PFSK-1 (cell line): Measurements from ENCODE around the gene AKAP7.

- RRBS: 1% methylated on average over 44 of the region's 108 CpGs
Measured at GRCh38 chr6:131134833-131136141, at the start of gene AKAP7. AKAP7 (plus strand) TSS chr6:131135467.

- RRBS: no CpG with 5 or more reads among the region's 11 CpGs
Measured at GRCh38 chr6:131250094-131250827, 115.0 kb downstream of the AKAP7 start.

GRCh38 chr6:131281325-131282239, 146.3 kb downstream of the AKAP7 start:
- RRBS: 7% methylated on average over 3 of the region's 17 CpGs

DNA sequence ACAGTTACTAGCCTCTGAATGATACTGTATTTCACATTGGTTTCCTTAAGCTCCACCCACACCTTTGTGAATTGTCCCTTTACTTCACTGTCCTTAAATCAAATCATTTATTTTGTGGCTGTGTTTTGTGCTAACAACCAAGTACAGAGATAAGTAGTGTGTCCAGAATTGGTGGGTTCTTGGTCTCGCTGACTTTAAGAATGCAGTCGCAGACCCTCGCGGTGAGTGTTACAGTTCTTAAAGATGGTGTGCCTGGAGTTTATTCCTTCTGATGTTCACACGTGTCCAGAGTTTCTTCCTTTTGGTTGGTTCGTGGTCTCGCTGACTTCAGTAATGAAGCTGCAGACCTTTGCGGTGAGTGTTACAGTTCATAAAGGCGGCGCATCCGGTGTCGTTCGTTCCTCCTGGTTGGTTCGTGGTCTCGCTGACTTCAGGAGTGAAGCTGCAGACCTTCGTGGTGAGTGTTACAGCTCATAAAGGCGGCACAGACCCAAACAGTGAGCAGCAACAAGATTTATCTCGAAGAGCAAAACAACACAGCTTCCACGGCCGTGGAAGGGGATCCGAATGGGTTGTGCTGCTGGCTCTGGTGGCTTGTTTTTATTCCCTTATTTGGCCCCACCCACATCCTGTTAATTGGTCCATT, 48.4 kb upstream of the ARG1 start:
- RRBS: no CpG with 5 or more reads among the region's 21 CpGs

- RRBS: no CpG with 5 or more reads among the region's 4 CpGs
Measured at GRCh38 chr6:131552424-131553142, 20.4 kb upstream of the ARG1 start.

DNA sequence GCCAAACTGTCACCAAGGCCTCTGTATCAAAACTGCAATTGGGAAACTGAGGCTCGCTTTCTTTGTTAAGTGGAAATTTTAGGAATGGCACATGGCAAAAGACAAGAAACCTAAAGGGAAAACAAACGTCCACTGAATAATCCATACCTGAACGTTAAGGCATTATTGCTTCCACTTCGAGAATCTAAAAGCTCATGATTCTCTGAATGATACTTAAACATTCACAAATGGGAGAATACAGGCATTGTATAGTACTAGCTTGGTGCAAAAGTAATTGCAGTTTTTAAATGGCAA, 7.1 kb downstream of the ARG1 start:
- RRBS: no CpG with 5 or more reads among the region's 4 CpGs

GRCh38 chr6:131863487-131863759, 55.6 kb downstream of the ENPP1 start:
- RRBS: no CpG with 5 or more reads among the region's 5 CpGs

- RRBS: no CpG with 5 or more reads among the region's 3 CpGs
Measured at GRCh38 chr6:132132850-132133576, 181.8 kb upstream of the CCN2 start.

GRCh38 chr6:132333469-132334026, 67.7 kb downstream of the MOXD1 start:
- RRBS: no CpG with 5 or more reads among the region's 5 CpGs

GRCh38 chr6:132439690-132440251, 38.5 kb upstream of the MOXD1 start:
- RRBS: no CpG with 5 or more reads among the region's 5 CpGs

- RRBS: no CpG with 5 or more reads among the region's 5 CpGs
Measured at GRCh38 chr6:132672429-132672841, 13.5 kb upstream of the TAAR1 start.

DNA sequence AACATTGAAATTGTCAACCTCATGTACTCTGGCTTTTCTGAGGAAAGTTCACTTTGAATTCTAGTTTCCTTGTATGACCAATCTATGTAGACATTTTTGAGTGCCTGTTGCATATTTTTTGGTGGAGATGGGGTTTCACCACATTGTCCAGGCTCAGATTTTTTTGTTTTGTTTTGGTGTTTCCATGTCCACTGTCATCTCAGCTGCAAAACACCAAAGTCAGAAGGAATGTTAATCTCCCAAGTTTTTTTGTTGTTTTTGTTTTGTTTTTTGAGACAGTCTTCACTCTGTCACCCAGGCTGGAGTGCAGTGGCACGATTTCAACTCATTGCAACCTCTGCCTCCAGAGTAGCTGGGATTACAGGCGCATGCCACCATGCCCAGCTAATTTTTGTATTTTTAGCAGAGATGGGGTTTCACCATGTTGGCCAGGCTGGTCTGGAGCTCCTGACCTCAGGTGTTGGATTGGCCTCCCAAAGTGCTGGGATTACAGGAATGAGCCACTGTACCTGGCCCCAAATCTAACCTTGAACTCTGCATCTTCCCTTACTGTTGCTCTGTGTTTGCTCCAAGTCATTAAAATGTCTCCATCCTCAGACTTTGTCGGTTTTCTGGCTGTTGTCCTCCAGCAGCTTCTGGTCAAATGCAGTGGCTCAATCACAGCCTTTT, 4.4 kb downstream of the RPS12 start:
- RRBS: no CpG with 5 or more reads among the region's 3 CpGs

- RRBS: no CpG with 5 or more reads among the region's 10 CpGs
Measured at GRCh38 chr6:132819287-132820403, 5.3 kb downstream of the RPS12 start.

DNA sequence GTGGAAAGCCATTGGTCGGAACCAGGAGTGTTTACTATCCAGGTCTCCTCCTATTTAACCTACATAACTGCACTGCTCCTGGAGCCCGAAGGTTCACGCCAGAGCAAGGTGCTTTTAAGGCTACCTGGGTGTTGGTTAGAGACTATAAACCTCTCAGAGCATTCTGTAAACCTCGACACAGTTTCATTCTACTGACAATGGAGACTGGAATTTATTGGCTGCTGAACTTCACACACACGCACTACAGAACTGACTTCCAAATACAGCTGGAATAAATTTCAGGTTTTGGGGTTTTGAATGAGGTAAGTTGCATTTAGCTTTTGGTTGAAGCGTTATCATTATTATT, 128.8 kb downstream of the EYA4 start:
- RRBS: no CpG with 5 or more reads among the region's 6 CpGs

- RRBS: no CpG with 5 or more reads among the region's 13 CpGs
Measured at GRCh38 chr6:133569348-133569979, 319.4 kb upstream of the TCF21 start.

GRCh38 chr6:133988605-133989301, 35.7 kb downstream of the TBPL1 start:
- RRBS: no CpG with 5 or more reads among the region's 4 CpGs

DNA sequence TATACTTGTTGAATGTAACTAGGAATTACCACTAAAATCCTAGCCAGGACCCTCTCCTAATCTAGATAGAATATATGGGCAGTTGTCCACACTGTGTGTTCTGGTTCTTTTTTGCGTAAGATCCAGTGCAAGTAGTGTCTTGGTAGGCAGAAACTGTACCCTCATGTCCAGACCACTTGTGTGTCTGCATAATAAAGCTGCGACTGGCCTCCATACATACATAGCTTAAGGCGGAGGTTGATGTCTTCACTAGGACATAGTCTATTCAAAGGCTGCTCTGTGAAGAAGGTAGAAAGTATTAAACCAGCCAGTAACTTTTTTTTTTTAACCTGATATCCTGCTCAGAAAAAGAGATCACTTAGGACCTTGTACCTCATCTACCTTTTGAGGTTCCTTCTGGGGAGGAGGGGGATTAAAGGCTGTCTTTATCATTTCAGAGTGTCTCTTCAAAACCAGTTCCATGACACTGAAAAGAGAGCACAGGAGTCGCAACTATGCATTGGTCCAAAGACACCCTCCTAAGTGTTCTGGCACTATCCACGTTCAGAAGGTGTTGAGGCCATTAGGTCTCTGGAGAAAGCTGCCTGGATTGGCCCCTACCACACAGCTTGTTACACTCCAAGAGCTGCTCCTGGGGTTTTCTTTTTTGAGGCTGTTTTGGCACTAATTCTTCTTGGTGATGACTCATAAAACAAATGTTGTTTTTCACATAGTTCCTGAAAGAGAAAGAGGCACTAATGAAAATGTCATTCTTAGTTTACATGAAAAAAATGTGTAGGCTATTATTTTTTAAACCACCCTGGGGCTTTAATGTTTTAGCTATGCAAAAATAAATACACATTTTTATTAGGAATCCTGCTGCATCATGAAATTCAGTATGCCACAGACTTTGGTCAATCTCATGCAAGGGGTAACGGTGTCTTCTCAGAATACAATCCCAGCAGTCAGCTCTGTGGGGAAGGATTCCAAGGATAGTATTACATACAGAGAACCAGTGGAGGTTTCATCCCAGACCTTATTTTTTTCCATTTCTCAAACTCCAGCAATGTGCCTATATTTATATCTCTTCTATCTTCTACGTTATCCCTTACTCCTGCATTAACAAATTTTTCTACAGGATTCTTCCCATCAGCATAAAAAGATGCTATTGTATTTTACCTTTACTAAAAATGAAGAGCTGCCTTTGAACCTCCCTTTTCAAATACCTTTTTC, 38.0 kb downstream of the TBPL1 start:
- RRBS: no CpG with 5 or more reads among the region's 7 CpGs

GRCh38 chr6:134166685-134167329, 114.4 kb upstream of the SLC2A12 start:
- RRBS: no CpG with 5 or more reads among the region's 3 CpGs

DNA sequence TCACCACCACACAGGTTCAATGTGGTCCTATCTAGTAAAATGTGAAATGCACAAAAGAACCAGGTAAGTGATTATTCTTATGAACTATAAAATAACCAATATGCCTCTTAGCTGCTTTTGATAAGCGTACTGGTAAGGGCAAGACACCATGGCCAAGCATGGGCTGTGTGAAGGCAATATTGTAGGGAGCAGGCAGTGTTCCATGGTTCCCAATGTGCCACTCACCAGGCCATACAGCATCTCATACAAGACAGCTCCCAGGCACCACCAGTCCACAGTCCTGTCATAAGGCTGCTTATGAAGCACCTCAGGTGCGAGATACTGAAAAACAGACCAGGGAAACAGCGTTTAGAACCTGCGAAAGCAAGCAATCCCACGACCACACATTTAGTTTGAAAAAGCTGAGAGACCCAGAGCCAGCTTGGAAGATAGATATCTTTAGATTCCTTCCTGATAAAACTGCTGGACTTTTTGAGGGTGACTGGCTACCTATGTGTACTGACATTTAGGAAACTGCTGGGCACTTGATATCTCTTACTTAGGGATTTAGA, 119.1 kb upstream of the SLC2A12 start:
- RRBS: no CpG with 5 or more reads among the region's 5 CpGs